Daoy (cell line): ENCODE measurements around a stretch of chr14.

- RAMPAGE, long total RNA = no peak
Observed at GRCh38 chr14:103862297-103862647, 14.9 kb upstream of the PPP1R13B start.

DNA sequence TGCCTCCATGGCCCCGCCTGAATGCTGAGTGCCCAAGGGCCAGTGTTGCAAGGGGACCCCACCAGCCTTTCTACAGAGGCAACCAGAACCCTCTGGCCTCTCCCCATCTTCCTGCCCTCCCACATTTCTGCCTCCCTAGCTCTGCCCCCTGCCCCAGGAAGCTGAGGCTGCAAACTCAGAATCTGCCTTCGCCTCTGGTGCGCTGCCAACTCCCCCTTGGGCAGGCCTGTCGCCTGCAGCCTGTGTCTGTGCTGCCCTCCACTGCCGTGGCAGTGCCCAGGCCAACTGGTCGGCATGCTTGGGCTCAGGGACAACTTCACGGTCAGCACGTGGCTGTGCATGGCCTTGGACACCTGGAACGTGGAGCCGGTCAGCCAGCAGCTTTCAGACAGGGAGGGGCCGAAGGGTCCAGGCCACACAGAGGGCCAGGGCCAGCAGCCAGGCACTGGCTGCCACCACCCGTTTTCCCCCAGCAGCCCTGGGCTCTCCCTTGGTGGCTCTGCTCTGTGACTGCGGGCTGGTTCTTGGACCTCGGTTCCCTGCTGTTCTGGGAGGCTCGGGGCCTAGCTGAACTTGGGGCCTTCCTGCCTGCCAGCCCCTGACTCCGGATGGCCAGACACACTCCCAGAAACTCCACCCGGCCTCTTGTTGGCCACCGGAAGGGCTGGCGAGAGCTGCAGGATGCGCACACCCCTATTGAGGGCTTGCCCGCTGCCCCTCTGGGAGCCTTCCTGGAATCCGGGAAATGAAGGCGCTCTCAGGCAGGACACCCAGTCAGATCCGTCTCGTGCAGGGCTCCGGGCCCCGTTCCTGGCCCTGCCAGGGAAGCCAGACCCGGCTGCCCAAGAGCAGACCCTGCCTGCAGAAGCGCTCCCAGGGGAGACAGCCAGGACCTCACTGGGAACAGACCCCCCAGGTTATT, 34.1 kb upstream of the PPP1R13B start:
- RAMPAGE, long total RNA = no peak

DNA sequence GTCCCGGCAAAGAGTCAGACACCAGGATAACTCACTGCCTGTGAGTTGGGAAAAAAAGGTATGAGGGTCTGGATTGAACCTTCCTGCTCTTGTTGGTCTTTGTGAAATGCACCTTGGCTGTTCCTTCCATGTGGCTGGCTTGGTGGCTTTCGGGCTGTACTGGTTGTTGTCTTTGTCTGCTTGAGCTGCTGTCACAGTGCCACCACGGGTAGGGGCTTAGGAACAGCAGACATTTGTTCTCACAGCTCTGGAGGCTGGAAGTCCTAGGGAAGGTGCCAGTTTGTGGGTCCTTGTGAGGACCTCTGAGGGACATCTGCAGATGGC, 35.7 kb upstream of the ASPG start:
- RAMPAGE, long total RNA = no peak

DNA sequence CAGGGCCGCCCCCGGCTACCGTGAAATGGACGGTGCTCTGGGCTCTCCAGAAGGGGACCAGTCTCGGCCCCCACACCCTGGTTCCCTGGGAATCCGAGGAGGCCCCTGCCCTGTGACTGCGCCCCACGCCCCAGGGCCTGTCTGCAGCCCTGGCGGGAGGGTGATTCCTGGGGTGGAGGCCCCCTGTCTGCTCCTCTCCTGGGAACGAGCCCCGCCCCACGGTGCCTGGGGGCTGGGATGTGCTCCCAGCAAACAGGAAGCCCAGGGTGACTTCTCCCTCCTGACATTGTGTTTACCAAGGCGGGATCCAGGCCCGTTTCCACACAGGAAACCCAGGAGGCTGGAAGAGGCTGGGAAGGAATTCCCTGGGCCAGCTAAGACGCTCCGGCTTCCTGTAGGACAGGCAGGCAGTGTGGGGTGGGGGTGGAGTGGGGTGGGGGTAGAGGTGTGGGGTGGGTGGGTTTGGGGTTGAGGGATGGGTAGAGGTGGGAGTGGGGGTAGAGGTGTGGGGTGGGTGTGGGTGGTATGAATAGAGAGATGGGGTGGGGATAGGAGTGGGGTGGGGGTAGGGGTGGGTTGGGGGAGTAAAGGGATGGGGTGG, 46.8 kb downstream of the KIF26A start:
- RAMPAGE, long total RNA = no peak

DNA sequence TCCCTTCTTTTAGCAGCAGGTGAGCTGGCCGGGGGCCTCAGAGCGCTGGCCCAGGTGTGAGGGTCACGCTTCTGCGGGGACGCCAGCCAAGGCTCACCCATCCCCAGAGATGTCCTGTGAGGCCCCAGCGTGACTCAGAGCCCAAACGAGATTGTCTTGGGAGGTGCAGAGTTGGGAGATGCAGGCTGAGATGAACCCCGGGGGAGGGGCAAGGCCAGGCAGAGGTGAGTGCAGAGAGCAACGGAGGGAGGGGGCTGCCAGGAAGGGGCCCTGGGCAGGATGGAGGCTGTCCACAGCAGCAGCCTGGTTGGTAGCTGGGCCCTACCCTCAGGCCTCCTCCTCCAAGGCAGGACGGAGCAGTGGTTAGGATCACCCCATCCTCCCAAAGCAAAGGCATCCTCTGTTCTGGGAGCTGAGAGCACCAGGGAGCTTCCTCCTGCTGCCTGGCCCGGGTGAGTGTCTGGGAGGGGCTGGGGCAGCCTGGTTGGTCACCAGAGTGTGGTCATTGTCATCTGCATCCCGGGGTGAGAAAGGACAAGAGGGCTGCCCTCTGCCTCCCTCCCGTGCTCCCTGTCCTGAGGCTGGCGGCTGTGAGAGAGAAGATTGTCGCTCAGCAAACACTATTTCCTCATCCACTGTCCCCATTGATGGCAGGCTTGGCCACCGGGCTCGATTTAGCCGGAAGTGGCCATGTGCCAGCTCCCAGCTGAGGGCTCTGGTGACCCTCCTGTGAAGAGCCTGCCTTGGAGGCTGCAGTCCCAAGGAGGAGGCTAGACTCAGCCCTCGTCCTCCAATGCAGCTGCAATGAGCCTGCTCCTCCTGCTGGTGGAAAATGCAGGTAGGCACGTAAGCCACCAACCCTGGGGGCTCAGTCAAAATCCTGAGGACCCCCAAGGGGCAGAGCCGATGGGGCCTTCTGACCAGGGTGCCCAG, 155.4 kb downstream of the KIF26A start:
- RAMPAGE, long total RNA = no peak

- RAMPAGE, long total RNA = no peak
Observed at GRCh38 chr14:104580224-104580515, 606 bp downstream of the C14orf180 start.

- RAMPAGE, long total RNA = no peak
Observed at GRCh38 chr14:104687506-104688653, 1.5 kb upstream of the INF2 start.

GRCh38 chr14:104706767-104707191, 17.2 kb upstream of the ADSS1 start:
- RAMPAGE, long total RNA = no peak

- RAMPAGE, long total RNA = no peak
Observed at GRCh38 chr14:104770475-104771331, 17.8 kb downstream of the SIVA1 start.

DNA sequence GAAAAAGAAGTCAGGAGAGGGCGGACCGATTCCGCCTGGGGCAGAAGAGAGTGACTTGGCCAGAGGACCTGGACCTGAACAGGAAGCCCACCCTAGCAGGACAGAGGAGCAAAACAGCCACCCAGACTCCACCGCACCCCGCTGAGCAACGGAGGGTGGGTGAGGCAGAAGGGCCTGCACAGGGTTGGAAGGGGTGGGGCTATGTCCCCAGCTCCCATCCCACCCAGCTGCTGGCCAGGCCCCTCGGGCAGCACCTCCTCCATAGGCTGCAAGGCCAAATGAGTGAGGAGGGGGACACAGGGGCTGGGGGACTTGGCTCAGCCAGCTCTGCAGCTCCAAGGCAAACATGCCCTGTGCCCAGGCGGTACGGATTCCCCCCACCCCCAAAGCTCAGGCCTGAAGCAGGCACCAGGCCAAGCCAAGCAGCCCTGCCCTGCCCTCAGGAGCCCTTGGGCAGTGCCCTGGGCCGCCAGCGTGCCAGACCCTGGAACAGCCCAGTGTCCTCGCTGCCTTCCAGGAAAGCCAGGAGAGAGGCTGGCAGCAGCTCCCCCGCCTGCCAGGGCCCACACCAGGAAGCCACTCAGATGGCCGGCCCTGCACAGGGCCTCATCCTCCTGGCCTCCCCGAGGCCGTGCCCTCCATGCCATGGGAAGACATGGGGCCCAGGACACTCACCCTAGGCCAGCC, 3.6 kb downstream of the AKT1 start:
- RAMPAGE, long total RNA = no peak

GRCh38 chr14:104793856-104794530, 1.6 kb downstream of the AKT1 start:
- RAMPAGE, long total RNA = no peak

- RAMPAGE, long total RNA = no peak
Observed at GRCh38 chr14:104799535-104800103, 1.3 kb upstream of the ZBTB42 start.

DNA sequence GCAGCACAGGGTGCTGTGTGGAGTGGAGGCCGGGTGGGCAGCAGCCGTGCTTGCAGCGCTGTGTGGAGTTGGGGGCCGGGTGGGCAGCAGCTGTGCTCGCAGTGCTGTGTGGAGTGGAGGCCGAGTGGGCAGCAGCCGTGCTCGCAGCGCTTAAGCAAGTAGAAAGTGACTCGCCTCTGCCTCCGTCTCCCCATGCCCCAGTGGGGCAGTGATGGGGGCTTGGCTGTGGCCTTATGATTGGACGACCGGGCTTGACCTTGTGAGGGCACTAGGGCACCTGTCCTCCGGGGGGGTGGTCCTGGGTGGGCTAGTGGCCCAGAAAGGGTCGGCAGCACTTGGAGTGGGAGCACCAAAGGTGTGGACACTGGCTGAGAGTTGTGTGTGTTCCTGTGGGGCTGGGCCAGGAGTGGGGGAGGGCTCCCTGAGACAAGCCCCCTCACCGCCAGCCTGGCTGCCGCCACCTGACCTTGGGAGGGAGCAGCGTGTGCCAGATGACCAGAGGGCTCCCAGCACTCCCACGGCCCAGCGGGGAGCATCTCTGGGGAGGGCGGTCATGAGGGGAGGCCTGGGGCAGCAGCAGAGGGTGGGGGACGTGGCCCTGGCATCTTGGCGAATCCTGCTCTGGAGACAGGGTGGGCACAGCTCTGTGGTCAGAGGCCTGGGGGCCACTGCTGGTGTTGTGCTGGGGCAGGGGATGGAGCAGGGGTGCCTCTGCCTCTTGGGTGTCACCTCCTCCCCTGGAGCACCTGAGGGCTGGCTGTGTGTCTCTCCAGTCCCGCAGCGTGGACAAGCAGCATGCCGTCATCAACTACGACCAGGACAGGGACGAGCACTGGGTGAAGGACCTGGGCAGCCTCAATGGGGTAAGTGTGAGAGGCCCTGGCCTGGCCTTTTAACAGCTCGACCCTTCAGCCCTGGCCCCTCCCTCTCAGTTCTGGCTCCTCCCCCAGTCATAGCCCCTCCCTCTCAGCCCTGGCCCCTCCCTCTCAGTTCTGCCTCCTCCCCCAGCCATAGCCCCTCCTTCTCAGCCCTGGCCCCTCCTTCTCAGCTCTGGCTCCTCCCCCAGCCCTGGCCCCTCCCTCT, 10.8 kb downstream of the CEP170B start:
- RAMPAGE, long total RNA = no peak

DNA sequence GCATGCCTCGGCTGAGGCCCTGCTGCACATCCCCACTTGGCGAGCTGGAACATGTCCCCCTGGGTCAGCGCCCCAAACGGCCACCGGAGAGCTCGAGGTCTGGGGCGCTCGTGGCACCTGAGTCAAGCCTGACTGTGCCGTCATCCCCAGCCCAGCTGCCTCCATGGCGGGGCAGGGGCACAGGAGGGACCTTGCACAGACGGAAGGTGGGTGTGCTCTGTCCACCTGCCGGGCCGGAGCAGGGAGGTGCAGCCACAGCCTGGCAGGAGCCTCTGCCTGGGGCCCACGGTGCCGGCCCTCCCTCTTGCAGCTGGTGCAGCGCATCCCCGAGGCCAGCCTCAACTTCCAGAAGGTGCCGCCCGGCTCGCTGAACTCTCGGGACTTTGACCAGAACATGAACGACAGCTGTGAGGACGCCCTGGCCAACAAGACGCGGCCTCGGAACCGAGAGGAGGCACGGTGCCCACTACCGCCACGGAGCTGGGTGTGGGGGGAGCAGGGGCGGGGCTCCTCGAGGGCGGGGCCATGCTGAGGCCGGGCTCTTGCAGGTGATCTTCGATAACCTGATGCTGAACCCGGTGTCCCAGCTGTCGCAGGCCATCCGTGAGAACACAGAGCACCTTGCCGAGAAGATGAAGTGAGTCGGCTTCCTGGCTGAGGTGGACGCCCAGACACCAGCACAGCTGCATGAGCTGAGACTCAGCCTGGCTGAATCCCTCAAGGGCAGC, 28.3 kb downstream of the CEP170B start:
- RAMPAGE, long total RNA = no peak

DNA sequence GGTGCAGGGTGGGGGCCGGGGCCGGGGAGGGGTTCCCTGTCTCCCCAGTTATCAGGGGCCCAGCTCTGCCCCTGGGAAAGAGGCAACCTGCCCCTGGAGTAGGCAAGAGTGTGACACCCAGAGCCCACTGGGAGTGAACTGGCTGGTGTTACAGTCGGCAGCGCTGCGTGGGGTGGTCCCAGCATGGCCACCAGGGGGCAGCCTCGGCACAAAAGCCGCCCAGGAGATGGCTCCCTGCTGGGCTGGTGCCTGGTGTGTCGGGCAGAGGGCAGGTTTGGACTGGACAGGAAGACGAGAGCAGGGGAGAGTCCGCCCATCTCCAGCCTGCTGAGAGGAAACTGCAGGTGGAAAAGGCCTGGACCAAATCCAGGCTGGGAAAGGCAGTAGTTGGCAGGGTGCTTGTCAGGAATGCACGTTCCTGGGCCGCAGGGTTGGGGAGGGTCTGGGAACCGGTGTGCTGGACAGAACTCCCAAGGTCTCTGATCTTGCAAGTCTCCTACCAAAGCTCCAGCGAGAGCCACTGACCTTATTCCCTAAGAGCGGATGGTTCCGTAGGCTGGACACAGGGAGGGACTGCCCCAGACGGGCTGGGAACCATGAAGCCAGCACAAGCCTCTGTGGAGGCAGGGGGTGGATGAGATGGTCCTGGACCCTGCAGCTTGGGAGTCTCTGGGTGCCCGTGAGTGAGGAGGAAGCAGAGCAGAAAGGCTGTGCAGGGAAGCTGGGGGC, 1.9 kb downstream of the AHNAK2 start:
- RAMPAGE, long total RNA = no peak

DNA sequence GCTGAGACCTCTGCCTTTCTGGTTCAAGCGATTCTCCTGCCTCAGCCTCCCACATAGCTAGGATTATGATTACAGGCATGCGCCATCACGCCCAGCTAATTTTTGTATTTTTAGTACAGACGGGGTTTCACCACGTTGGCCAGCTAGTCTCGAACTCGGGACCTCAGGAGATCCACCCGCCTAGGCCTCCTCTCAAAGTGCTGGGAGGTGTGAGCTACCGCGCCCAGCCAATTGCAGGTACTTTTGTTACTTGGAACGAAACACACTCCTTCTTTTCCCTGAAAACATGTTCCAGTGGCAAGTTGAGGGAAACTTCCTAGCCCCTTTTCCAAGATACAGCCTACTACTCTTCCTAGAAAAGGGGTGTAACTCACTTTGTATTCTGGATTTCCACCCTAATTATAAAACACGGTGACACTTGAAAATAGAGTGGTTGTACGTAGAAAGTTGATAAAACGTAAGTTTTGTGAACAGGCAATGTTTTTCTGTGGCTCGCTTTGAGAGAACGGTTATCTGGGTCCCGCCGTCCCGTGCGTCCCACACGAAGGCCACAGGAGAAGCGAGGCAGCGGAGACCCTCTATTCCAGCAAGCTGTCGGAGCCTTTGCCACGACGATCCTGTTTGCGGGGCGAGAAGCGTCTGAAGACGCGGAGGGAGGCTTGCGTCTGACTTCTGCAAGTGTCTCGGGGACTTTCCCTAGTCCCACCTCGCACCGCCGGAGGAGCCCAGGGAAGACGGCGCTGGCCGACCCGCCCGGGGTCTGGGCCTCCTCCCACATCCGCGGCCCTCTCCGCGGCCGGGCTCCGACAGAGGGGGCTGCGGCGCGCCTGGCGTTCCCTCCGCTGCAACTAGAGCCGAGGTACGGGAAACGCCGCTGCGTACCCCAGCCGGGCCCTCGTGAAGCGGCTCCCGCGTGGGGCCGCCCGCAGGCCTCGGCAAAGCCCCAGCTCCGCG, 824 bp downstream of the CDCA4 start:
- RAMPAGE, long total RNA = no peak

- RAMPAGE, long total RNA = no peak
Observed at GRCh38 chr14:105038565-105039230, 17.8 kb upstream of the CDCA4 start.

- RAMPAGE, long total RNA = no peak
Observed at GRCh38 chr14:105175989-105176518, 5.1 kb downstream of the NUDT14 start.

GRCh38 chr14:105221354-105222258, 26.7 kb upstream of the BTBD6 start:
- RAMPAGE, long total RNA = no peak

GRCh38 chr14:105469550-105470739, 4.7 kb upstream of the CRIP2 start:
- RAMPAGE, long total RNA = no peak